H4 (cell line): ENCODE results near the genes C4orf33 and NOCT.

DNA sequence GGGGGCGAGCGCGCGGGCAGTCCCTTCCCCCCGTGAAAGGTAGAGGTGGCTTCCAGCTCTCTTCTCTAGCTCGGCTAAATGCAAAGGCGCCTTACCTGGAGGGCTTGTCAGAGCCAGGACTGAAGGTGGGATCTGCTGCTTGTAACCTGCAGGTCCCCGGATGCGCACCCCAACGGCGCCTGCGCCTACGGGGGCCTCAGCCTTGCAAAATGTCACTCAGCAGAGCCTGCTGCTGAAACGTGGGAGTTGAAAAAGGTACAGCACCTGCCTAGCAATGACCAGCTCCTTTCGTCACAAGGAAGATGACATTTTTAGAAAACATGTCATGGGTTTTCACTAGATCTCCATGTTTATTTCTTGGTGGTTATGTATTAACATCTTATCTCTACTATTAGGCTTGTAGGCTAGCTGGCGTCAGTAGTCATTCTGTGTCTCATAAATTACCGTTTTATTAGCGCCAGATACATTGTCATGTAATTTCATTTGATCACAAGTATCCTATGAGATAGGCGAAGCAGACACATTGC lies 659 bp downstream of the ABHD18 start:
- RAMPAGE, long total RNA: no peak

DNA sequence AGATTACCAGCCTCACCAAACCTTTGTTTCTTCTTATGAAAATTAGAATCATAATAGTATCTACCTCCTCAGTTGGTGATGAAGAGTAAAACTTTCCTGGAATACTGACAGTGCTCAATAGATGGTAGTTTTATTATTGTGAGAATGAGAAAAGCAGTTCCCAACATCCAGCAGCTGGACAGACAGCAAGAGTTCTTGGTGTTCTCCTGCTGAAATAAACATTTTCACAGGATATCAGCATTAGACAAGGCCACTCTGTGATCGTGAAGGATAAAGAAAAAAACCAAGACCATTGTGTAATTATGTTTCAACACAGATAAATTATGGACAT lies 136.7 kb upstream of the PGRMC2 start:
- RAMPAGE, long total RNA: no peak

DNA sequence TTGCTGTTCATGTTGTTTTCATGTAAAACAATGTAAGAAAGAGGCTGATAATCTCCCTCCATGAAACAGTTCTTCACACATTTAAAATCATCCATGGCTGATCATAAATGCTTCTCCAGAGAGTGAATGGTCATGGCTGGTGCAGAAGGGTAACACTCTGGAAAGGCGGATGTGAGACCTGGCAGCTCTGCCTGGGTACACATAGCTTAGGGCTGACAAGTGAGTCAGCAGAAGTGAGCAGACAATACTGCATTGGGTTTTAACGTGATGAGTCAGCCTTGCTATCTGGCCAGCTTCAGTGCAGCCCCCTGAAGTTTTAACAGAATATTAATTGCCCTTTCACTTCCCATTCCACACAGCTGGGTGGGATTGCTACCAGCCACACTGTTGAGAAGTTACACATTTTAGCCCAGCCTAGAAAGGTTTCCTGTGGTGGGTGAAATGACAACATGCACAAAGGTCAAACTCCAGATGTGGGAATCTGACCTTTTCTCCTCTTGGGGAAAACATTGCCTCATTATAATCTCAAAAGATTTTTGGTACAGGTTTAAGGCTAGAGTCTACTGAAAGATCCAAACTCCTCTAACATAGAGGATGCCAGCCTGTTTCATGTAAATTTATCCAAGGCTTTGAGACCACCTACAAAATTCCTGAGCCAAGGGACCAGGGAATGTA lies 230.2 kb upstream of the PGRMC2 start:
- RAMPAGE, long total RNA: no peak

GRCh38 chr4:128673149-128673505 lies 136.4 kb upstream of the JADE1 start:
- RAMPAGE, long total RNA: no peak

- RAMPAGE, long total RNA: no peak
These were observed 15.3 kb upstream of the JADE1 start for GRCh38 chr4:128794328-128794566.

GRCh38 chr4:128831460-128832269 lies 22.2 kb downstream of the JADE1 start:
- RAMPAGE, long total RNA: no peak

DNA sequence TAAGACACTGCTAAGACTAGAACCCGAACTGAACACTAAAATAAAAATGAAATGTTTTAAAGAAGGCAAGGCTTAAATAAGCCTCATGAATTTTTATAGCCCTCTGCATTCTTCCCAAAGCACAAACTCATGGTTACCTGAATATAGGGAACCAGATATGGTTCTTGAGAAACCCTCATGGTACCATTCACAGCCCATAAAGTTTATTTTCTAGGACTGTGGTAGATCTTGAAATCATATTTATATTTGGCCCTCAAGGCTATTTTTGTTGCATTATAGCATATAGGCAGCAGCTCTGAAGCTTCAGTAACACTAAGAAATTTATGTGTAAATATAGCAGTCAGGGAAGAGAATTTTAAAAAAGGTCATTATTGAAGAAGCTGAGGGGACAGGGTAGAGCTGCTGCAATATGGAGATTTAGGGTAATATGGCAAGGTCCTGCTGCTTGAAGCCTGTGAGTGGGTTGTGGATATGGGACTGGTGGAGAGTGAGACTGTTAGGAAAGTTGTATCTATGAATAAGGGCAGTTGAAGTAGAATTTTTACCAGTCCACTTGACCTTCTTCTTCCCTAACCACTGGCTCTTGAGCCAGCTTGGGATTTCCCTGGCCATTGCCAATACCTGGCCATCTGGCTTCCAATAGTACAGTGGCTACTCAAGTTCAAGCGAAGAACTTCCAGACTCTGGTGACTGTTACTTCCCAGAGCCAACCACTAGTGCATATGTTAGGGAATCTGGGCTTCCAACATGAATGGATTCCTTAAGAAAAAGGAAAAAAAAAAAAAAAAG lies 63.2 kb downstream of the JADE1 start:
- RAMPAGE, long total RNA: no peak

GRCh38 chr4:128873733-128874302 lies 64.3 kb downstream of the JADE1 start:
- RAMPAGE, long total RNA: no peak

- RAMPAGE, long total RNA: start-site peak on the plus strand at chr4:129096123-129096157, 21 reads
These were observed at the start of gene C4orf33 for GRCh38 chr4:129095884-129096877. Gene C4orf33 (plus strand): TSS chr4:129096152.

GRCh38 chr4:130073199-130073580 lies 977.2 kb downstream of the C4orf33 start:
- RAMPAGE, long total RNA: no peak

DNA sequence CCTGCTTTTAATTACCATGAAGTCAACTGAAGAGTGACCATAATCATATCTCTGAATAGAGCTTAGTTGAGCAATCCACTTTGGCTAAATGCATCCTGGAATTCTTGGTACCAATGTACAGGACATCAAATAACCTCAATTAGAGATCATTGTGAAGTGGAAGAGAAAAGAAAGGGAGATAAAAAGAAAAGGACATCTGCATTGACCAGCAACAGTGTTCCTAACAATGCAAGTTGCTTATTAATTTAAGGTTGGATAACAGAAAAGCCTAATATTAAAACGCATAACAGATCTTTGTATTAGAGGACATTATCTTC lies 1552.2 kb upstream of the PCDH10 start:
- RAMPAGE, long total RNA: no peak

DNA sequence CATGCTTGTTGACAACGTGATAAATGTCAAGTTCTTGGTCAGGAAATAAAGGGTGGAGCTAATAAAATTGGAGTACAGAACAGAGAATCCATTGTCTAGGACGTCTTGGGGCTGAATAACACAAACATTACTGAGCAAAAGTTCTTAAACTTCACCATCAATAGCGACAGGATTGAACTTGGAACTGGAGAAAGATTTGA lies 233.3 kb downstream of the PABPC4L start:
- RAMPAGE, long total RNA: no peak

DNA sequence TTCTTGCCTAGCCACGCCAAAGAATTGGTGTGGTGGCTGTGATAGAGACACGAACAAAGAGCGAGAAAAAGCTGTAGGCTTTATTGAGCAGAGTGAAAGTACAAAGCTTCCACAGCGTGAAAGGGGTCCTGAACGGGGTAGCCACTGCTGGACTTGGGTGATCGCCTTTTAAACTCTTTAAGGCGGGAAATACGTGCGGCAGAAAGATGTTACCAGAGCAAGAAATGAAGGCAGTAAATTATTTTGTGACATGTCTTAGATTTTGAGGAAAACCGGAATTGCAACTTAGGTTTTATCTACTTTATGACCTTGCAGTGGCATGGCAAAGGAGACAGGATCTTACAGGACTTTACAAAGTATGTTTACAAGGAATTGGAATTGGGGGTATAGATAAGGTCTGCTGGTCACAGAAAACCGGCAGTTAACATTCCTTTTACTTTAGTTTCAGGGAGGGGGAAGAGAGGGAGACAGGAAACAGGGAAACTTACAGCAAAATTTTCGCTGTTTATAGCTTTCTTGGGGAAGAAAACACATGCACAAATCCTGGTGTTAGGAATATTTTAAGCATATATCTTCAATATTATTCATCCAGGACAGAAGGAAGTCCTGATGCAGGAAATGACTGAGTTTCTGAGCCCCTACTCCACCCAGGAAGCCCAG lies 421.2 kb upstream of the PABPC4L start:
- RAMPAGE, long total RNA: no peak

DNA sequence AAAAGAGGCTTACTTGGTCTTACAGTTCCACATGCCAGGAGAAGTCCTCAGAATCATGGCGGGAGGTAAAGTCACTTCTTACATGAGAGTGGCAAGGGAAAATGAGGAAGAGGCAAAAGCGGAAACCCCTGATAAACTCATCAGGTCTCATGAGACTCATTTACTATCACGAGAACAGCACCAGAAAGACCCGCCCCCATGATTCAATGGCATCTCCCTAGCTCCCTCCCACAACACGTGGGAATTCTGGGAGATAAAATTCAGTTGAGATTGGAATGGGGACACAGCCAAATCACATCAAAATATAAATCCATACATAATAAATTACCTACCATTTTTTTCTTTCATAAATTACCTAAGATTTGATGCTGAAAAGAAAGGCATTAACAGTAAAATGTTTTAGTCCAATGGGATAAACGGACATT lies 611.0 kb downstream of the PCDH18 start:
- RAMPAGE, long total RNA: no peak

- RAMPAGE, long total RNA: no peak
These were observed 38.1 kb upstream of the NOCT start for GRCh38 chr4:138977519-138977921.

DNA sequence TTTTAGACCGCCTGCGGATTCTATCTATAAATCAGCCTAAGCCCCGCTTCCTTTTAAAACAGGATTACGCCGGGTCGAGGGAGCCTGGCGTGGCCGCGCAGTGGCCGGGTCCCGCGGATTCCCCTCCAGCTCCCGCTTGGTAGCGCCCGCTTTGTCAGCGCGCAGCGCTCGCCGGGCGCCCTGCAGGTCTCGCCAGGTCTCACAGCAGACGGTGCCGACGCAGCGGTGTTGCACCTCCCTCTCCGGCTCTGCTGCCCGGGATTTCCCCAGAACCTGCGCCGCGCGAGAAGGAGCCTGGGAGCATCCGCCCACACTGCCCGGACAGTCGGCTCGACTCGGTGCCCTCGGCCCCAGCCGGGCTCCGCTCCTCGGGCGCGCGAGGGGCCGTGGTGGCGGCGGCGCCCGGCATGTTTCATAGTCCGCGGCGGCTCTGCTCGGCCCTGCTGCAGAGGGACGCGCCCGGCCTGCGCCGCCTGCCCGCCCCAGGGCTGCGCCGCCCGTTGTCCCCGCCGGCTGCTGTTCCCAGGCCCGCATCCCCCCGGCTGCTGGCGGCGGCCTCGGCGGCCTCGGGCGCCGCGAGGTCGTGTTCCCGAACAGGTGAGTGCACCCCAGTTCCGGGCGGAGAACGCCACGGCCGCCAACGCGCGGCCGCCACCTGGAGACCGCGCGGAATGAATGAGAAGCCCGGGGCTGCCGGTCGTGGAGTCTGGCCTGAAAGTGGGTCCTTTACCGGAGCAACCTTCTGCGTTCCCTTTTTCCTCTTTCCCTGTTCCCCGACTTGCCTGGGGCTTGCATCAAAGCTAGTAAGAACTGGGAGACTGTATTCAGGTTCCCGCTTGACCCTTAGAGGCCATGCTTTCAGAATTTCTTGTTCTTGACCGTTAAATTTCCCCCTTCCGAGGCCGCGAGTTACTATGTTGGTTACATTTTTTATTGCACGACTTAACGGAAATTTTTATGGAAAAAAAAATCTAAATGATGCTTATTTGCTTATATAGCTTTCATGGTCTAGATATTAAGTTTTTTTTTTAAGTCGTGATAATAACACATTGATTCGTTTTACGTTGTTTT lies at the start of gene NOCT:
Gene NOCT, plus strand, starts transcription at position 207 of the 1,071 bp plus-strand sequence.
- RAMPAGE, long total RNA: no peak

DNA sequence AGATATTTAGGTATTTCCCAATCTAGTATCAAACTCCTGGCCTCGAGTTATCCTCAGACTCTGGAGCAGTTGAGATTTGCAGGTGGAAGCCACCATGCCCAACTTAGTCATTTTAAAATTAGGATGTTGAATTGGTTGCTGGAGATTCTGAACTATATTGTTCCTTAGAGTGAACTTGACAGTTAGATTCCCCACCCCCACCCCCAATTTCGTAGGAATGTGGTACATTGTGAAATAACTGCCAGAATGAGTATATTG lies 2.2 kb downstream of the NOCT start:
- RAMPAGE, long total RNA: no peak

DNA sequence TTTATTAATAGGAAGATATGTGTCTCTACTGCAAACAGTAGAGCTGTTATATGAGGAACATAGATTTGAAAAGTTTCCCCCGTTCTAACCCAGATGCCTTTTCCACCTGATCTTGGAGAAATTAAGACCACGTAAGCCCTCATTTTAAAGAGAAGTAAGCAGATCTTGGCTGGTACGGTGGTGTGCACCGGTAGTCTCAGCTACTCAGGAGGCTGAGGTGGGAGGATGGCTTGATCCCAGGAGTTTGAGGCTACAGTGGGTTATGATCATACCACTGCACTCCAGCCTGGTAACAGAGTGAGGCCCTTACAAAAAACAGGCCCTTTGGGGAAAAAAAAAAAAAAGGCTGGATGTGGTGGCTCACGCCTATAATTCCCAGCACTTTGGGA lies 22.0 kb downstream of the NOCT start:
- RAMPAGE, long total RNA: no peak

- RAMPAGE, long total RNA: no peak
These were observed 22.1 kb downstream of the ELF2 start for GRCh38 chr4:139154992-139155263.

- RAMPAGE, long total RNA: no peak
These were observed 9.8 kb downstream of the RAB33B start for GRCh38 chr4:139463537-139464222.